Tongue (tissue), 2 donors: ENCODE data around the genes PAM and PJA2.

DNA sequence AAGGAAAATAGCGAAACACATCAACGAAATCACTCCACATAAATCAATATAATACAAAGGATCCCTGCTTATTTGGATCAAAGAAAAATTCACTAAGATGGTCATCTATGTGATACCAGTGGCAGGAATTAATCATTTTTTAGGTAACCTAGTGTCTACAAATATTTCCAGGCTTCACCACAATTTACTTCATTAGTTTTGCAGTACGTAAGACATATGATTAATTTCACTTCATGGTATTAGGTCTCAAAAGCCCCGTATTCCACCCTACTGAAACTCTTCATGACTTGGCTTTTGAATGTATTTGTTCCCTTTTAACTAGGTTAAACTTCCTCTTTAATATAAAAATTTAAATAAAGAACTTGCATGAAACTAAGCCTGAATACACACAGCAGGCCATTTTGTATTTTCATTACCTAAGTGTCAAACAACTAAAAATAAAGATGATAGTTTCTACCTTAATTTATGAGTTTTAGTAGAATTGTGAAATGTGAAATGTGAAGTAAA lies 4.2 kb downstream of the ST8SIA4 start:
- RAMPAGE, long total RNA = no peak

- RAMPAGE, long total RNA = no peak
Observed at GRCh38 chr5:102754612-102755423, at the start of gene PAM. PAM (plus strand) TSS chr5:102755305.

- RAMPAGE, long total RNA = no peak
Observed at GRCh38 chr5:102913869-102914098, 158.7 kb downstream of the PAM start.

GRCh38 chr5:102969069-102969575 lies 150.8 kb downstream of the GIN1 start:
- RAMPAGE, long total RNA = no peak

DNA sequence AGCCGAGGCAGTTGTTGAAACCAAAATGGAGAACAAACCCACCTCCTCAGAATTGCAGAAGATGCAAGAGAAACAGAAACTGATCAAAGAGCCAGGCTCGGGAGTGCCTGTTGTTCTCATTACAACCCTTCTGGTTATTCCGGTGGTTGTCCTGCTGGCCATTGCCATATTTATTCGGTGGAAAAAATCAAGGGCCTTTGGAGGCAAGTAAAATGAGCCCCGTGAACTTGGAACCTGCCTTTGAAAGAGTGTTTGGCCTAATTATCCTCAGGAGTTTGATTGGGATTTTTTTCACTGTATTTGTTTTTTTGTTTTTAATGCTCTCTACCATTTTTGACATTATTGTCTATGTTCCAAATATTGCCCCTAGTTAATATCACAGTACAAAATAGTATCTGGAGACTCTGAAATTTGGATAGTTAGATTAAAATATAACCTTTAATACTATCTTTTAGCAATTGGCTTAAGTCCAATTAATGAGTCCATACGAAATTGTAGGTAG lies 94.8 kb downstream of the GIN1 start:
- RAMPAGE, long total RNA = no peak

DNA sequence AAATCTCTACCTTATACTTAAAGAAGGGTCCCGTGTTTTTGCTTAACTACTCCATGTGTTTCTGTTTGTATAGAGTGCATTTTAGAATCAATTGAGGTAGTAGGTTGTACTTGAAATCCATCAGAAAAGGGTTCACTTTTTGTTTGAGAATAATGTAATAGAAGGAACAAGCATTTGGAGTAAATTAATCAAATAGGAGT lies 1576.2 kb upstream of the NUDT12 start:
- RAMPAGE, long total RNA = no peak

- RAMPAGE, long total RNA = no peak
Observed at GRCh38 chr5:106508871-106509271, 1161.9 kb downstream of the EFNA5 start.

GRCh38 chr5:107551967-107552661 lies 118.6 kb downstream of the EFNA5 start:
- RAMPAGE, long total RNA = no peak

GRCh38 chr5:107572936-107573280 lies 97.8 kb downstream of the EFNA5 start:
- RAMPAGE, long total RNA = no peak

DNA sequence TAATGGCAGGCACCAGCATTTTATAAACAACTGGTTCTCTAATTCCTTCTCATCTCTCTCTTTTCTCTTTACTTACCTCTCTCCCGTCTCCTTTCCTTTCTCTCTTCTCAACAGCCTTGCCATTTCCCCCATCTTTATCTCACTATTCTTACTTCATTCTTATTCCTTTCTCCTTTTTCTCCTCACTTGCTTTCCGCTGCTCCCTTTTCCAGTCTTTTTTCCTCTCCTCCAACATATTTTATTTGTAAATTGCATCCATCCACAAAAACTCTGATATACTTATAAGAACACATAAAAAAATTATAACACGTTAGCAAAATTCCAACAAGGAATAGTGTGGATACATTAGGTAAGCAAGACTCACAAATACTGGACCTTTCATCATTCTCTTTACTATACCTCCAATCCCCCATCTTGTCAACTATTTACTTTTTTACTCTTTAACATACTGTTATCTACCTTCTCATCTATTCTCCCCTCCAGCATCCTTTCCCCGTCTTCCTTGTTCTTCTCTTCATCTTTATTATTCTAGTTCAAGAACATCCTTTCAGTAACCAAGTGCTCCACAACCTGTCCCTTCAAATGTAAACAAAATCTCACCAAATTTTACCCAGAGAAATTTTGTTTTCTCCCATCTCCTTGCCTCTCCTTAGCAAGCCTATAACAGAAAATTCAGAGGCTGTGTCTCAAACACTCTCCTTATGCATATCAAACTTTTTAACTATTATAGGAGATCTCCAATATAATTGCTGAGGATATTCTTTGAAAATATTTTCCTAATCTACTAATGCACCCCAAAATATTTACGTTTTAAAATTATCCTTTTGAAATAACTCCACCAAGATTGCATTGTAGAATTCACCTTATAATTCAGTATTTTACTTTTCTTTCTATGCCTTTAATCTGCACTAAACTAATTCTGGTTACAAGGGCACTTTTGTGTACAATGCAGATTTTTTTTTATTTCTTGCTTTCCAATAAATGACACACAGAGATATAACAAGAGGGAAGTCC lies 38.4 kb downstream of the EFNA5 start:
- RAMPAGE, long total RNA = no peak

DNA sequence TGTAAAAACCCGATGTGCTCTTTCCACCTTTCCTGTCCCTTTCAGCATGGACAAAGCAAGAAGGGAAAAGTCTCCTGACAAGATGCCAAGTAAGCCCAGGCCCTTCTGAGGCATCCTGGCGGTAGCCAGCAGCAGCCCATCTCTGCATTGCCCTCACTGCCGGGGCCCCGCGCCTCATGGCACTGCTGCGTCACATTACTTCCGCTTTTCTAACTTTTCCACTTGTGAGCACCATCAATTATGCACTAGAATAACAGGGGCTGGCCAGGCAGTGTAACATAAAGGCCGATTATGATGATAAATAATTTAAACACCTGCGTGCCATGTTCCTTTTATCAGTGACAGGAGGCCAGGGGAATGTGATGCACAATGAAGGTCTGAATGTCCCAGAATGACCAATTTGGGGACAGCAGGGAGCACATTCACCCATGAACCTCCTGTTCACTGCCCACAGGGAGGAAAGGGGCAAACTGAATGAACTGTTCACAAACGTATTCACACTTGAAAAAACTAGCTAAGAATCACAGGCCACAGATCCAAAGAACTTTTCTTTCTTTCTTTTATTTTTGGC lies 37.3 kb downstream of the EFNA5 start:
- RAMPAGE, long total RNA = no peak

DNA sequence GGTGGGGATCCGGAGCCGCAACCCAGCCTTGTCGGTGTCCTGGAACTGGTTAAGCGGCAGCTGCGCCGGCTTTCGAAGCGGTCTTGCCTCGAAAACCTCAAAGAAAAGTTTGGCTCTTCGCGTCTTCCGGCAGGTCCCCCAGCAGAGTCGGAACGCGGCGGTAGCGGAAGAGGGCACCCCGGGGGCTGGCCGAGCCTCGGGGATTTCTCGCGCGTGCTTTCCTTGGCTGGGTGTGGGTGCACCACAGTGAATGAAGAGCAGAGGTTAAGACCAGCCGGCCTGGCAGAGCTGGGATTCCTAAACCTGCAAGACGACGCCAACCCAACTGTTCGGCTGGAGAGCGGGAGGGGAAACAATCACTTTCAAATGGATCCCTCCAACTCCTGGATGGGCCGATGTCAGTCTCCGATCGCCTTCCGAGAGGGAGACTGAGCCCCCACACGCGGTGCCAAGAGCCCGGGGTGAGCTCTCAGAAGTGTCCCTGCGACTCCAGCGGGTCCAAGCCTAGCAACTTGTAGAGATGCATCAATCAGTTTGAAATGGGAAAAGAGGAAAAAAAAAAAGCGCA lies 718 bp upstream of the EFNA5 start:
- RAMPAGE, long total RNA = start-site peak on the minus strand centred at position 391 of the sequence, 520 bp wide, 7 and 6 reads in 2 replicates

- RAMPAGE, long total RNA = no peak
Observed at GRCh38 chr5:107869414-107870044, 198.8 kb upstream of the EFNA5 start.

DNA sequence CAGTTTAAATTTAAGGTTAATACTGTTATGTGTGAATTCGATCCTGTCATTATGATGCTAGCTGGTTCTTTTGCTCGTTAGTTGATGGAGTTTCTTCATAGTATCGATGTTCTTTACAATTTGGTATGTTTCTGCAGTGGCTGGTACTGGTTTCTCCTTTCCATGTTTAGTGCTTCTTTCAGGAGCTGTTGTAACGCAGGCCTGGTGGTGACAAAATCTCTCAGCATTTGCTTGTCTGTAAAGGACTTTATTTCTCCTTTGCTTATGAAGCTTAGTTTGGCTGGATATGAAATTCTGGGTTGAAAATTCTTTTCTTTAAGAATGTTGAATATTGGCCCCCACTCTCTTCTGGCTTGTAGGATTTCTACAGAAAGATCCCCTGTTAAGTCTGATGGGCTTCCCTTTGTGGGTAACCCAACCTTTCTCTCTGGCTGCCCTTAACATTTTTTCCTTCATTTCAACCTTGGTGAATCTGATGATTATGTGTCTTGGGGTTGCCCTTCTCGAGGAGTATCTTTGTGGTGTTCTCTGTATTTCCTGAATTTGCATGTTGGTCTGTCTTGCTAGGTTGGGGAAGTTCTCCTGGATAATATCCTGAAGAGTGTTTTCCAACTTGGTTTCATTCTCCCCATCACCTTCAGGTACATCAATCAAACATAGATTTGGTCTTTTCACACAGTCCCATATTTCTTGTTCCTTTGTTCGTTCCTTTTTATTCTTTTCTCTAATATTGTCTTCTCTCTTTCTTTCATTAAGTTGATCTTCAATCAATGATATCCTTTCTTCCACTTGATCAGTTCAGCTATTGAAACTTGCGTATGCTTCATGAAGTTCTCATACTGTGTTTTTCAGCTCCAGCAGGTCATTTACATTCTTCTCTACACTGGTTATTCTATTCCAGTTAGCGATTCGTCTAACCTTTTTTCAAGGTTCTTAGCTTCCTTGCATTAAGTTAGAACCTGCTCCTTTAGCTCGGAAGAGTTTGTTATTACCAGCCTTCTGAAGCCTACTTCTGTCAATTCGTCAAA lies 170.3 kb downstream of the FBXL17 start:
- RAMPAGE, long total RNA = no peak

- RAMPAGE, long total RNA = no peak
Observed at GRCh38 chr5:108381064-108381583, 774 bp downstream of the FBXL17 start.

GRCh38 chr5:109378158-109379397 lies 31.2 kb downstream of the PJA2 start:
- RAMPAGE, long total RNA = no peak

- RAMPAGE, long total RNA = start-site peak on the minus strand at chr5:109409874-109409977, 1,256 and 711 reads in 2 replicates
Observed at GRCh38 chr5:109409389-109410131, at the start of gene PJA2. PJA2 (minus strand) TSS chr5:109409974.

GRCh38 chr5:109411425-109412176 lies 1.8 kb upstream of the PJA2 start:
- RAMPAGE, long total RNA = no peak

- RAMPAGE, long total RNA = no peak
Observed at GRCh38 chr5:109693346-109693932, 3.7 kb downstream of the MAN2A1 start.

GRCh38 chr5:109704137-109704965 lies 14.6 kb downstream of the MAN2A1 start:
- RAMPAGE, long total RNA = no peak